Cerebral cortex (tissue), 2 donors: Measurements from ENCODE around the genes GAS2L3 and NT5DC3.

GRCh38 chr12:98893650-98894201 lies 248.6 kb downstream of the APAF1 start:
- PRO-cap, 2 experiments: peak in 1 of 2 experiments; most common plus-strand start chr12:98893755 (in 1); most common minus-strand start chr12:98893733 (in 1)

DNA sequence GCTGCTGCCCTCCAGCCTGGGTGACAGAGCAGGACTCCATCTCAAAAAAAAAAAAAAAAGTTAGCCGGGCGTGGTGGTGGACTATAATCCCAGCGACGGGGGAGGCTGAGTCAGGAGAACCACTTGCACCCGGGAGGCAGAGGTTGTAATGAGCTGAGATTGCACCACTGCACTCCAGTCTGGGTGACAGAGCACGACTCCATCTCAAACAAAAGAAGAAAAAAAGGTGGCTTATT lies 53.5 kb downstream of the SLC17A8 start:
- PRO-cap, 2 experiments: no peak in any of the 2 experiments

GRCh38 chr12:100475154-100475689 lies 1.6 kb downstream of the NR1H4 start:
- PRO-cap, 2 experiments: no peak in any of the 2 experiments

GRCh38 chr12:100573257-100574261 lies at the start of gene GAS2L3:
TSS of gene GAS2L3 (plus strand) at chr12:100573684.
- PRO-cap, 2 experiments: peak in 1 of 2 experiments; most common plus-strand start chr12:100573697 (in 1); most common minus-strand start chr12:100573492 (in 1)

DNA sequence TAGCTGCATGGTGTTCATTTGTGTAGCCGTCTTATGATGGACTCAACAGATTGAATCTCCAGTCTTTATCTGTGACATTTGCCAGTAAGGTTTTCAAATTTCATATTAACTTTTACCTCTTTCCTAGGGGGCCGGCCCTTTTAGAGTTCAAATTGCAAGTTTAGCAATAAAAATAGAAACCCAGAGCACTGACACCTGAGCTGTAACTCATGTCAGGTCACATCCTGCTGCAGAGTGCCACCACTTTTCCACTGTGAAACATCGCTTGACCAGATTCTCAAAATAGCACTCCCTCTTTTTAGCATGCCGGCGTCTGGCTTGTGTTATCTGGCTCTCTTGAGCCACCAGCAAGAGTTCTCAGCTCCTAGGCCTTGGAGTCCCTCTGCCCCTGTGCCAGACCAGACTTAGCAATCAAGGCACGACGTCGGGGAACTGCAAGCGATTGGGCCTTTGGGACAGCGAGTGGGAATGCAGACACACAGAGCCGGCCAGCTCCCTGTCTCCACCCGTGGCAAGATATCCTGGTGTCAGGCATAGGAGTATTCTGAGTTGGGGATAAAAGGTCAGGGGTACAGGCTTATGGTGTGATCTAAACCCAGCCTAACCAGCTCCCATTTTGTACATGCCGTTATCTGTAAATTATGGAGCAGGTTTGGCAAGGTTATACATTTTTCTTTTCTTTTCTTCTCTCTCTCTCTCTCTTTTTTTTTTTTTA lies 52.5 kb downstream of the SPIC start:
- PRO-cap, 2 experiments: no peak in any of the 2 experiments

GRCh38 chr12:101744038-101744706 lies 4.9 kb upstream of the SYCP3 start:
- PRO-cap, 2 experiments: no peak in any of the 2 experiments

DNA sequence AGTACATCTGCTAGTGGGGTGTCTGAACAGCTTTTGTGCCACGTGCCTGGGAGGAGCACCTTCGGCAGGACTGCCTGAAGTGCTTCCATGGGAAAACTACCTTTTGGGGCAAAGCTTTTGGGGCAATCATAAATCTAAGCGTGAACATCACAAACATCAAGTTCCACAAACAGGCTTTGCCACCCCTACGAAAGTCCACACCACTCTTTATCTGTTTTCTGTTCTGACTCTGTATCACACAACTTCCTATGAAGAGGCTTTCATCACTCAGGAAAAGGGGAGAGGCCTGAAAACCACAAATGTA lies 32.6 kb upstream of the SYCP3 start:
- PRO-cap, 2 experiments: no peak in any of the 2 experiments

DNA sequence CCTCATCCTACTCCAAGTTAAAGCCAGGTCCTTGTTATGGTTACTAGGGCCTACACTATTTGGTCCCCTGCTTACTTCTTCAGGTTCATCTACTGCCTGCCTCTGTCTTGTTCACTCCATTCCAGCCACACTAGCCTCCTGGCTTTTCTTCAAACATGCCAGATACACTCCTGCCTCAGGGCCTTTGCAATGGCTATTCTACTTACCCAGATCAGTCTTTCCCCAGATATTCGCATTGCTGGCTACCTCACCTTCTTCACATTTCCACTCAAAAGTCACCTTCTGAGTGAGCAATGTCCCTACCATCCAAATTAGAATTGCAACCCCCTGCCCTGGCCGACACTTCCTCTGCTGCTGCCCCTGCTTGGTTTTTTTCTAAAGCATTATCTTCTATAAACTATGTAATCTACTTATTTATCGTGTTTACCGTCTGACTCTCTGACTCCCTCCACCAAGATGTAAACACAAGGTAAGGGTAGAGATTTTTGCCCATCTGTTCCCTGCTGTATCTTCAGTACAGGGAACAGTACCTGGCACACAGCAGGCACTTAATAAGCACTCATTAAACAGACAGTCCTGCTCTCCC lies 43.5 kb upstream of the SYCP3 start:
- PRO-cap, 2 experiments: no peak in any of the 2 experiments

DNA sequence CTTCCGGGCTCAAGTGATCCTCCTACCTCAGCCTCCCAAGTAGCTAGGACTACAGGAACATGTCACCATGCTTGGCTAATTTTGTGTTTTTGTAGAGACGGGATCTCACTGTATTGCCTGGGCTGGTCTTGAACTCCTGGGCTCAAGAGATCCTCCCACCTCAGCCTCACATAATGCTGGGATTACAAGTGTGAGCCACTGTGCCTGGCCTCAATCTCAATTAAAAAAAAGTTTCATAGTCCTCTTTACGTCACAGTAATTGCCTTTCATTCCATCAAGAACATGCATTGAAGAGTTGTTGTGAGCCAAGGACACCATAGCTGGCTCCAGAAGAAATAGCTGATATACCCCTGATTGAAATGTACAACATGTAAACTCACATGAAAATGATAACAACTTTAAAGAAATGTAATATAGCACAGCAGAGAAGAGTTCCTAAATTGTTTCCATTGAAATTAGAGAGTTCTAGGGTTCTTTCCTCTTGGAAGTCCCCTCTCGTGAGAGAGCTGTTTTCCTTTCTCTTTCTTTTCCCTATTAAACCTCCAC lies 11.6 kb downstream of the DRAM1 start:
- PRO-cap, 2 experiments: no peak in any of the 2 experiments

DNA sequence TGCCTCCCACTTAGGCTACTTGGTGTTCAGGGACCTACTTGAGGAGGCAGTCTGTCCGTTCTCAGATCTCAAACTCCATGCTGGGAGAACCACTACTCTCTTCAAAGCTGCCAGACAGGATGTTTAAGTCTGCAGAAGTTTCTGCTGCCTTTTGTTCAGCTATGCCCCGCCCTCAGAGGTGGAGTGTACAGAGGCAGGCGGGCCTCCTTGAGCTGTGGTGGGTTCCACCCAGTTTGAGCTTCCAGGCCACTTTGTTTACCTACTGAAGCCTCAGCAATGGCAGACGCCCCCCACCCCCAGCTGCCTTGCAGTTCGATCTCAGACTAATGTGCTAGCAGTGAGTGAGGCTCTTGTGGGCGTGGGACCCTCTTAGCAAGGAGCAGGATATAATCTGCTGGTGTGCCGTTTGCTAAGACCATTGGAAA lies 22.9 kb downstream of the PARPBP start:
- PRO-cap, 2 experiments: no peak in any of the 2 experiments

DNA sequence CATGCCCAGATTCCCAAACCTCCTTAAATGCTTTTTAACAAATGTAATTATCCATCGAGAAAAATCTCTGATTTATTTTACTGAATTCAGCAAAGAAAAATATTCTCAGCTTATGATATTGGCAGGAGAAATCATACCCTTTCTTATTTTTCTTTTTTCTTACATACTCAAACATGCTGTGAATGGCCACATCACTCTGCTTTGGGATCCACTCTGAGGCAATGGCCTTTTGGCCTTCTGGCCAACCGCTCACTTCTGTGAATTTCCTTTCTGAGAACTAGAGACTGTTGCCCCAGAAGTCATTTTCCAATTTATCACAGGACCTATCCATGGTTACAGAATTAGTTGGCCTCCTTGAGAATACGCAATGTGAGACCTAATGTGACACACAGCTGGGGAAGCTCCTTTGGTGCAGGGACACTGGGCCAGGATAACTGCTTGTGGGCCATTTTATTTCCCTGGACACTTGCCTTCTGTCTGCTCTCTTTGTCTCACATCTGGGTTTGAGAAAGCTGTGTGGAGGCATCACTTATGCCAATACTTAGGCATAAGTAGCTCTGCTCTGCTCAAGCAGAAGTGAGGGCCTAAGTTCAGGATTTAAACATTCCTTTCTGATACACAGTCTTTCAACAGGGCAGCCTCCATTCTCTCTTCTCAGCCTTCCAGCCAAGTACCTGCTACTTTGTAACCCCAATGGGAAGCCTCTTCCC lies 50.6 kb downstream of the IGF1 start:
- PRO-cap, 2 experiments: no peak in any of the 2 experiments

- PRO-cap, 2 experiments: no peak in any of the 2 experiments
Measured at GRCh38 chr12:102454292-102454795, 26.0 kb downstream of the IGF1 start.

DNA sequence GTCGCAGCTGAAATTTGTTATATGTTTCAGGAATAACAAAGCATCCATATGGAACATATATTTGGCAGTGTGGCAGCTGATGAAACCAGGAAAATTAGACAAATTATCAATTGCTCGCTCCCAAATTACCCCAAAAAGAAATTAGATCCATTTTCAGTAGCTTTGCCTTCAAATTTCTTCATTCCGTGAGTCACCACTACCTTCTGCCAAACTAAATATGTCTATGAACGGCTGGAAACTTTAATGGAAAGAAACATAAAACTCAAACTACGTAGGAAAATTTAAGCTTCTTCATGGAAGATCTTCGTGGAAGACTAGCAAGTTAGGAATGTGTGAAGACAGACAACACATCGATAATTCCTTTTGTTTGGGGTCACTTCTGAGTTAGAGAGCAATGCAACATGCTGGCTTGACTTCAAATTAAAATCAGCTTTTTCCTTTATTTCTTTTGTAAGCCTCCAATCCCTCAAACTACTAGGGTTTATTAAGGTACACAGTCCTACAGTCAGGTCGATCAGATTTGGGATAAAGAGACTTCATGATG lies 17.2 kb downstream of the IGF1 start:
- PRO-cap, 2 experiments: no peak in any of the 2 experiments

DNA sequence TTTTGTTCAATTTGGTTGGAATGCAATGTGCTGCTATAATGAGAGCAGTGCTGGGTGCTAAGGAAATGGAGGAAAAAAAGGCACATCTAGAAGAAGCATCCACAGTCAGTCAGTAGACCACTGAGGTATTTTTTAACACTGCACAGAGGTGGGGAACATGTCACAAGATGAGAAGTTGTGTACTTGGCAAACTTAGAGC lies 3.1 kb upstream of the PAH start:
- PRO-cap, 2 experiments: no peak in any of the 2 experiments

GRCh38 chr12:102961092-102961839 lies 3.8 kb downstream of the ASCL1 start:
- PRO-cap, 2 experiments: peak in 1 of 2 experiments; most common plus-strand start chr12:102961382 (in 1); most common minus-strand start chr12:102961360 (in 1)

GRCh38 chr12:103093752-103094110 lies 136.3 kb downstream of the ASCL1 start:
- PRO-cap, 2 experiments: no peak in any of the 2 experiments

DNA sequence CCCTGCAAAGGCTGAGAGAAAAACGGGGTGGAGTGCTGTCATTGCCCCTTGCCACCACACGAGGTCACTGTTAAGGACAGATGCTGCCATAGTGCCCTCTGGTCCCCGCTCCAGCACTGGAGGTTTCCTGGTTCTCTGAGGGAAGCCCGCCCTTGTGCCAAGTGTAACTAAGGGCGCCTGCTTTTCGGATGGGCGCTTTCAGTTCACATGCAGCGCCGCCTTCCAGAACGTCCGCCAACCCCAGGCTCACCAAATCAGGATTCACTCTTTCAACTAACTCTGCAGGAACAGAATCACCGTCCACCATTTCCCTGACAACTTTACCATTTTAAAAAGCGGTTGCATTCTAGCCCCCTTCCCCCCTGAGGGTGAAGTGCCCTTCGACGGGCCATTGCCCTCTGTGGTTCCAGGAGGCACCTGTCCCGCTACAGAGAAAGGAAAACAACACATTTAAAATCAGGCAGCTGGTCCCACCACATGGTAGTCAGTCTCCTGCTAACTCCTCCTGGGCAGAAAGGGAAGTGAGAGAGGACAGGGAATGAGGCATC lies 11.6 kb upstream of the STAB2 start:
- PRO-cap, 2 experiments: no peak in any of the 2 experiments

- PRO-cap, 2 experiments: no peak in any of the 2 experiments
Measured at GRCh38 chr12:103792864-103793644, 48.0 kb downstream of the NT5DC3 start.

GRCh38 chr12:103840190-103841149 lies 564 bp downstream of the NT5DC3 start:
- PRO-cap, 2 experiments: peak in 1 of 2 experiments; most common plus-strand start chr12:103840600 (in 1); most common minus-strand start chr12:103840564 (in 1)

- PRO-cap, 2 experiments: peak in 2 of 2 experiments; most common plus-strand start chr12:103841444 (in 2); most common minus-strand start chr12:103841234 (in 2)
Measured at GRCh38 chr12:103841150-103842411, at the start of gene NT5DC3. TSS of gene NT5DC3 (minus strand) at chr12:103841234.